Vermiform appendix (tissue), 1 donor: ENCODE measurements around a stretch of chr5.

DNA sequence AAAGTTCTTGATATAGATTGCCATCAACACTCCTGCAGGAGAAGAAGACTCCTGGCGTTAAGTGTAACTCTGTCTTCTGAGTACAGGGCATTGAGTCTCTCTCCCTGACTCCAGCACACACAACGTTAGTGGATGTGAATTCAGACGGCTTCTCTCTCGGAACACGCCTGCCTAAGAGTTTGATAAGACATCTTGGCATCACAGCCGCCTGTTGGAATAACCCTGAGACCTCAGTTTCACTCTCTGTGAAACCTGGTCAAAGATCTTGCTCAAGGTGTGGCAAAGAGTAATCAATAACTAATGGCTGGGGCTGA, 27.5 kb upstream of the PPARGC1B start:
- PRO-cap = no peak

DNA sequence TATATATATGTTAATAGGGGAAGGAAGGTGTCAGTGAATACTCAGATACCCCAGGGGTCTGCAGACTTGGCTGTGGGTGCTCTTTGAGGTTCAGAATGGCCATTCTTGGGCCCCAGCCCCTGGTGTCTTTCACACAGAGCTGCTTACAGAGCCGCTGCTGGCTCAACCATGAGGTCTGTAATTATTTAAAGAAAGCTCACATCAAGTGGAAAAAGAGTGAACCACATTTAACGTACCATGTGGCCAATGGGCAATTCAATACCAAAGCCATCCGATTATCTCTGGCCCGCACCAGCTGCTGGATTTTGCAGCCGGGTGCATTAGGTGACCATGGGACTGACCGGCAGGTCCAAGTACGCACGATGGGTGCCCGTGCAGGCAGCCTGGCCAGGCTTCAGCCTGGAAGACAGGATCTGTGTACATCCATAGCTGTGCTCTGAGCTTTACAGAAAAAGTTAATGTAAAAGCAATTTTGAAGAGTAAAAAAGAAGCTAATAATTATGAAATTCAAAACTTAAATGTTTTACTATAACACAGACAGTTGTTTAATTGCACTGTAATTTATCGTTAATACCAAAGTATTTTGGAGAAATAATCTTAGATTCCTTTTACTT, 20.5 kb downstream of the PPARGC1B start:
- PRO-cap = no peak

- PRO-cap = no peak
Observed at GRCh38 chr5:149773374-149774145, 43.5 kb downstream of the PPARGC1B start.

GRCh38 chr5:149794465-149794982, 64.4 kb downstream of the PPARGC1B start:
- PRO-cap = no peak

DNA sequence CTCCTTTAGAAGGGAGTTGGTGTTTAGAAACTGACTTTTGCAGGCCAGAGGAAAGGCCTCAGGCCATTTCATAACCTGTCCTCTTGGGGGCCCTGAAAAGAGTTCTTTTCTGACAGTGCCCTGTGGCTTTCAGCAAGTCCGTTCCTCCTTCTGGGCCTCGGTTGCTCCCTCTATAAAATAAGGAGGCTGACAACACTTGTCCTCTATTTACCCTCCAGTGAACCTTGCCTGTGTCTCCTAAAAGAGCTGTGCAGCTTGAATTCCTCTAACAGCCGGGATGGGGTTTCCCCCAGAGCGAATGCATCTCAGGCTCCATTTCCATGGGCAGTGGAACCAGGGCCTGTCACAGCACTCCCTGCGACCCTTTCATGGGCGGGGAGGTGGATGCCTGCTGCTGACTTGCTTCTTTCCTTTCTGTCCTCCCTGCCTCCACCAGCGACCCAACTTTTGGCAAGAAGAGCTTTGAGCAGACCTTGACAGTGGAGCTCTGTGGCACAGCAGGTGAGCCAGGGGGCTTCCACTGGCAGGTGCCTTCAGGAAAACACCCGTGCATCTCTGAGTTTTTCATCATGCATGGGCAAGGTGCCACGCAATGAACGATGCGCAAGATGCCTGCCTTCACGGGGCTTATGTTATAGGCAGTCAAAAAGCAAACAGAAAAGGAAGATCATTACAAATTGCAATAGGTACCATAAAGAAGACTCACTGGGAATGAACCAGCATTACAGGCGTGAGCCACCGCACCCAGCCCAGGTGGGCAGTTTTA, 104.9 kb downstream of the PPARGC1B start:
- PRO-cap = no peak

- PRO-cap = no peak
Observed at GRCh38 chr5:149995269-149995928, 5.1 kb downstream of the TIGD6 start.

- PRO-cap = no peak
Observed at GRCh38 chr5:150129644-150130893, 25.6 kb downstream of the PDGFRB start.

- PRO-cap = no peak
Observed at GRCh38 chr5:150147283-150148288, 8.1 kb downstream of the PDGFRB start.

- PRO-cap = no peak
Observed at GRCh38 chr5:150161689-150162040, 4.9 kb upstream of the CDX1 start.

- PRO-cap = bidirectional peak, plus-strand start at chr5:150162401, minus-strand start at chr5:150162124
Observed at GRCh38 chr5:150162041-150162526, 4.5 kb upstream of the CDX1 start.

DNA sequence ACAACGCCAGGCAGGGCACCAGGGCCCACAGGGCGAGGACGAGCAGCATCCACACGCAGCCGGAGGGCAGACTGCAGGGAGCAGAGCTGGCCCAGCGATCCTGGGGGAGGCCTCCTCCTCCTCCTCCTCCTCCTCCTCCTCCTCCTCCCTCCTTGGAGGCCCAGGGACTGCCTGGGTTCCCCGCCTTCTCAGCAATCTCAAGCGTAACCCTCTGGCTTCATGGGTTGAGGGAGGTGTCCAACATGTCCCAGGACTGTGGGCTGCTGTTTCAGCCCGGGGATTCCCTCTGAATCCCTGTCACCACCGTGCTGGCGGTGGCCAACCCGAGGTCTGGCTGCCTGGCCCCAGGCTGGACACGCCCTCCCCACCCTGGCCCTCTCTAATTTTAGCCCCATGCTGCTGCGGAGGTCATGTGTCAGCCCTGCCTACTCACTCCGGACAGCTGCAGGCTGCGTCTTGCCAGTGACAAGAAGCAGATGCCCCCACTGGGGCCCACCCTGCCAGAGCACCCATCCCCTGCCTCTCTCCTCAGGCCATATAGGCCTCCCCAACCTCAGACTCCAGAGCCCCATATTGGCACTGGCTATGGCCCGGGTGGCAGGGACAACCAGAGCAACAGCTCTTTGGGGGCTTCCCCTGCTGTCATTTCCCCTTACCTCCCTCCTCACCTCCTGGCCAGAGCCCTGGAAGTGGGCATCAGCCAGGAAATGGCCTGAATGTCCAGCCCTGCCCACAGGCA, 44.2 kb downstream of the CAMK2A start:
- PRO-cap = no peak

DNA sequence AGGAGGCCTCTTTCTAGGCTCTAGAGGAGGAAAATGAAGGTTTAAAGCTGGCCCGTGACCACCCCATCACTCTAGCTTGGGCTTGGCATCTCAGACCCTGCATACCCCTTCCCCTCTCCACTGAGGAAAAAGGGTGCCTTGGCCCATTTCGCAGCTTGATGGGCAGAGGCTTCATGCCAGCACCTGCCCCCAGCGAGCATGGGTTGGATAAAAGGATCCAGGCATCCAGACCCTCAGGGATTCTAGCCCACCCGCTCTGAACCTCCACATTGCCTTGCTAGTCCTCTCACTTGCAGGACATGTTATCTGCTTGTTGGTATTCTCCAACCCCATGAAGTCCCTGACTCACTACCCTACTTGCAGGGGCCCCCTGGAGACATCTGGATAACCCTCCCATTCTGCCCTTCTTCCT, 1.9 kb upstream of the CAMK2A start:
- PRO-cap = no peak

DNA sequence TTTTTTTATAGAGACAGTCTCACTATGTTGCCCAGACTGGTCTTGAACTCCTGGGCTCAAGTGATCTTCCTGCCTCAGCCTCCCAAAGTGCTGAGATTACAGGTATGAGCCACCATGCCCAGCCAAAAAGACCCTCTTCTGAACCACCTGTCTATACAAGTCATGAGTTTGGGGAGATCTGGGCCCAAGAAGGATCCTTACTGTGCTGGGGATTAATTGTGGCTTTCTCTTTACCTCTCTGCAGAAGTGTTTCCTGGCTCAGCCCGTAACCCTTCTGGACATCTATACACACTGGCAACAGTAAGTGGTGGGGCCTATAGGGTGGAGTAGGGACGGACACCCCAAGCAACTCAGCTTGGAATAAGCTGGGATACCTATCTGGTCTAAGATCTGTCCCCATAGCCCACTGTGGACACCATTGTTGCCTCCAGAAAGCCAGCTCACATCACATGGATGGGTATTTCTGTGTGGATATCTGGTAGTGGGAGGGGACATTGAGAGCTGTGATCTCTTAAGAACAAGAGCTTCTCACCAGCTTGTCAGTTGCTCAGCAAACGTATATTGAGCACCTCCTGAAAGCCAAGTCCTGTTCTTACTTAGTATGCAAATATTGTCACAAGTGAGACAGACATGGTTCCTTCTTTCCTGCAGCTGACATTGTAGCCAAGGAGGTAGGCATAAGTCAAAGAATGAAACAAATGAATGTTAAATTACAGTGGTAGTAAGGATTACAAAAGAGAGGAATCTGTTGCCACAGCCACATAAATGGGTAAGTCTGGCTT, 3.6 kb downstream of the TCOF1 start:
- PRO-cap = no peak

DNA sequence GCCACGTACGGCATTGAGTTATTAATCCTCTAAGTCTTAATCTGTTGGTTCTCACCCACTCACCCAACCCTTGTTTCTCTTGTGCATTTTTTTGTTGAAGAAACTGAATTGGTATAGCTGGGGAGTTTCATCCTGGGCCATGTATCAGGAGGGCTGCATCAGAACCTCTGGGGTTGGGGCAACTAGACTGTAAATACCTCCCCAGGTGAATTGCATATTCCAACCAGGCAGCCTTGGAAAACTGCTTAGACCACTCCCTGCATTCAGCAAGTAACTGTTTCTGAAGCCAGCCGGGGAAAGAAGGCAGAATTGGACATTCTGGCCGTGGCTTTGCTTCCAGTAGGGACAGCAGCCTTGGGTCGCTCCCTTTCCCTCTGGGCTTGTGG, 25.5 kb downstream of the CD74 start:
- PRO-cap = no peak

GRCh38 chr5:150473051-150473307, 23.4 kb upstream of the RPS14 start:
- PRO-cap = no peak

- PRO-cap = no peak
Observed at GRCh38 chr5:150489451-150489809, 18.5 kb upstream of the NDST1 start.

- PRO-cap = no peak
Observed at GRCh38 chr5:150503287-150503789, 4.6 kb upstream of the NDST1 start.

DNA sequence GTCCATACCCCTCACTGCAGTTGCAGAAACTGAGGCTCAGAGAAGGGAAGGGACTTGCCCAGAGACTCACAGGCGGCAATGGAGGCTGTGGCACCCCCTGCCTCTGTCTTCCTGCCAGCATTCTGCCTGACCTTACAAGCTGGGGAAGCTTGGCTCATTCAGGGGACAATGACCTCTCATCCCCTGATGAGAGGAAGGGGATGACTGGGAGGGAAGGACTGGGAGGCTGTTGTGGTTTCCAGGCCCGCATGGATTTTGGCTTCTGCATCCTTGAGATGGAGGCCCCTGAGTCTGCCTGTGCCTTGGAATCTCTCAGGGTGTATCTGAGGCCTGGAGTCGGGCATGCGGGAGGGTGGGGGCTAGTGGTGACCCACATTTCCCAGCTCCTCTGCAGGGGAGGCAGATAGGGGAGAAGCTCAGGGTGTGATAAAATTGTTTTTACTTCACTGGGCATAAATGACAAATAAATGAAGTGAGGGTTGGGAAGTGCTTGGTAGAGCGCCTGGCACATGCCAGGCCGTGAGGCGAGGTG, 1.0 kb downstream of the NDST1 start:
- PRO-cap = no peak

DNA sequence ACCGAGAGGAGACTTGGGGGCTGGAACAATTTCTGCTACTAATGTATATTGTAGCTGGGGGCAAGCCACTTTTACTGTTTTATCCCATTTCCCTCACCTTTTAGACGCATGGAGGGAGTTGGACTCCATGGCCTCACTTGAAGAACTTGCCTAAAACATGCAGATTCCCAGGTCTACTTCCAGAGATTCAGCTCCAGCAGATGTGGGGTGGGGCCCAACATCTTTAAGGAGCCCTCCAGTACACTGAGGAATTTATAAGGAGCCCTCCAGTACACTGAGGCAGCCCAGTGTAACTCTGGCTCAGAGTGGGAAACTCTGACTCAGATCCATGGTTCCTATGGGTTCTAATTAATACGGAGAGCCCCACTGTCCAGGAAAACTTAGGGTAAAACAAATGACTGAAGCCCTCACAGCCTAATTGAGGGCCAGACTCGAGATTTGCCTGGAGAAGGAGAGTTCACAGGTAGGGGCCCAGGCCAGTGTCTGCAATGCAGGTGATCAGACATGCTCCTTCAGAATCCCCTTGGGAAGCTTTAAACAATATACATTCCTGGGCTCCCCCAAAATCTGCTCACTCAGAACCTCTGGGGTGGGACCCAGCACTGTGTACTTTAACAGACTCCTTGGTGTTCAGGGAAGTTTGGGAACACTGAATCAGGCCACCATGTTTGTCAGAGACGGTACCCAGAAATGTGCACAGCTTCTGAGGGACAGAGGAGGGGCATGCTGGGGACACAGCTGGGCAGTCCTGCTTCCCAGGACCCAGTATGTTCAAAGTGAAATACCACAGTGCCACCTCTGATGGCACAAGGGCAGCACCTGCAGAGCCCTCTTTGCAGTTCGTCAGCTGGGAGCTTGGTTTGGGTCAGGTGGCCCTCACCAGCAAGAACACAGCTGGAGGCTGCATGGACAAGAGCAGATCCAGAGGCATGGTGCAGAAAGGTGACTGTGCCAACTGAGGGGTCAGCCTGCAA, 50.9 kb downstream of the NDST1 start:
- PRO-cap = no peak

GRCh38 chr5:150593475-150594323, 46.8 kb upstream of the SYNPO start:
- PRO-cap = no peak